Natural killer cell (primary cell): ENCODE data around the genes HAX1 and ATP8B2.

GRCh38 chr1:153968413-153968908, 759 bp downstream of the CREB3L4 start:
- PRO-cap = no peak

- PRO-cap = no peak
Observed at GRCh38 chr1:153981078-153981584, 3.7 kb upstream of the JTB start.

DNA sequence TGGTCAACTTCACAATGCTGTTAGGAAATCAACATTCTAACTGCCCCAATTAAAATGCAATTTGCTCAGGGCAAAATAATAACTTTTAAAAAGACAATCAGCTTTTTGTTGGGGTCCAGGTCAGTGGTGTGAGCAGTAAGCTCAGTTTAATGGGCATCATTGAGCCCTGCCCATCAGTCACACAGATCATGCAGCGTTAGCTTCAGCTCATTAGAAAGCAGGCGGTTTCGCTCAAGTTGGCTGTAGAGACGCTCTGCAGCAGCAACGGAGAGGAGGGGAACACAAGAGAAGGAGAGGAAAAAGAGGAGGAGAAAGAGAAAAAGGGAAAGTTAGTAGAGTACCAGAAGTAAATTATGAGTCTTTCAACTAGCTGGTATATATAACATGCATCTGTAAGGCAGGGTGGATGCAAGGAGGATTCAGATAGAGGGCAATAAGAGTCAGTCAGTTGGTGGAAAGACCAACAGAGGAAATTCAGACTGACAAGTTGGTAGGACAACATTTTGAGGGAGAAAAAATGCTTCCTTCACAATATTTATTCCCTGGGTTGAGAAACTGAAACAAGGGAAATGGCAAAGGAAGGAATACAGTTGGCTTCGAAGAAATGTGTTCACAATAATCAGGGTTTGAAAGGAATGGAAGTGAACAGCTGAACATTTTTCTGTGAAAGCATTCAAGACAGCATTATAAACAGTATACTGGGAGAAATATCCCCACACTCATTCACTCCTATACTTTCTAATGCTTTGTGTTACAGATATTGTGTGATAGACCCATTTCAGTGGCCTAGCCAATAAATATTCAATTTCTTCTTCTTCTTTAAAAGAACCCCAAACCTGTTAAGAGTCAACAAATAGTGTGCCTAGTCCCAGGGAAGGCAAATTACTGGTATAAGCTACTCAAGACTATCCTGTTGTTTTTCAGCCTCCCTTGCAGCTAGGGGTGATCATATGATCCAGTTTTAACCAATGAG, 32.8 kb downstream of the TPM3 start:
- PRO-cap = no peak

- PRO-cap = no peak
Observed at GRCh38 chr1:154164853-154165752, 26.8 kb downstream of the TPM3 start.

GRCh38 chr1:154227144-154227383, 6.3 kb downstream of the UBAP2L start:
- PRO-cap = no peak

DNA sequence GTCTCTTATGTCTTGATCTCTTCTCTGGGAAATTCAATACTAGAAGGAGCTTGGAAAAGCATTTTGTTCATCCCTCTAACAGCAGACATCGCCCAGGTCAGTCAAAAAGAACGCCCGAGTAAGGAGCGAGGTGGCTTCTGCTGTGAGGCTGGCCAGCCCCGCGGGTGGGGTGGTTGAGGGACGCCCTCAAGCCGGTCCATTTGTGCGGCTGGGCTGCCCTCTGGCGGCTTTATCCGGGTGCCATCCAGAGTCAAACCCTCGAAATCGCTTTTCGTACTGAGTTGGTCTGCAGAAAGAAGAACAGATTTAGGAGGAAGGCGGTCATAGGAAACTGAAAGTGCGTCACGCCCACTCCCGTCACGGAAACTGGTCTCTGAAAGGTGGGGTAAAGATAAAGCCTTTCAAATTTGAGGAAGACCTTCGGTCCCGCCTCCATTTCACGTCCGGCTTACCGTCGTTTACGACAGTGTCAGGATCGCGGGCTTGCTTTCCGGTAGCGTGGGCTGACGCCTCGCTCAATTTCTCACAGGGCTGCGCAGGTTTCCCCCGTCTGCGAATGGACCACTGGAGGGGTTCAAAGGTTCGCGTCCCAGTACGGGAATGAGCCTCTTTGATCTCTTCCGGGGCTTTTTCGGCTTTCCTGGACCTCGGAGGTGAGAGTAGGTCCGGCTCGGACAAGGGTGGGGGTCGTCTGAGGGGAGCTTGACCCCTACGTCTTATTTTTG, at the start of gene HAX1:
TSS of gene HAX1 (plus strand) at position 506 of the 725 bp plus-strand sequence.
- PRO-cap = bidirectional peak, plus-strand start at position 518 of the sequence, minus-strand start at position 278 of the sequence

DNA sequence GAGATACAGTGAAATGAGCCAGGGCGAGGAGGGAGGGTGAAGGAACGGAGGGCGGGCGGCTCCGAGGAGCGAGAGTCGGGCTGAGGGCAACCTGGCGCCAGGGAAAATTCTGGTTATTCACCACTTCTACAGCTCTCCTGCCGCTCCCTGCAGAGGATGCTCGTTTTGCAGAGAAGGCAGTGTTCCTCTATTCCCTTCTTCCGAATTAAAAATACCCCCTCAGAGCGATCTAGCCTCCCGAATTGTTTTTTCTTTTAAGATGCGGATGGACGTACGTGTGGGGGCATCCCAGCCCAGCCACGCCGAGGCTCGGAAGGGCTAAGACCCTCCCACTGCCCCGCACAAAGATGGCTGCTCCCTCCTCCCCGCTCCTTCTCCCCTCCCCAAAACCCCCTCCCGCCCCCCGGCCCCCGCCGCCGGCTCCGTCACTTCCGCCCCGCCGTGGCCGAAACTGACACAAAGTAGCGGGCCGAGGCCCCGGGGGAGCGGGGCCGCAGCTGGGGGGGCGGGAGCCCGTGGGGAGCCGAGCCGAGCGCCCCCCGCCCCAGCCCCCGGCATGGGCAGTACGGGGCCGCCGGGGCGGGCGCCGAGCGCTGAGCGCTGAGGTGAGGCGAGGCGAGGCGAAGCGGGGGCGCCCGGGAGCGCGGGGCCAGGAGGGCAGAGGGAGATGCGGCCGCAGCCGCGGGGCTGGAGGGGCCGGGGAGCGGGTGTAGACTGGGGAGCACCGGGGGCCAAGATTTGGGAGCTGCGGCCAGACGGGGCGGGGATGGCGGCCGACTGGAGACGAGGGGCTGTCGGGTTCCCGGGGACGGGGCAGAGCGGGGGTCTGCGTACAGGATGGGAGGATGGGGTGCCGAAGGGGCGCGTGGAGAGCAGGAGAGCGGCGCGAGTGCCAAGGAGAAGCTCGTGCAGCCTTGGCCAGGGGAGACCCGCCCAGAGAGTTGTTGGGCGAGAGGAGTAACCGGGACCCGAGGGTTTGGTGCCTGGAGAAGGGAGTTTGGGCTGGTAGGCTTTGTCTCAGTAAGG, at the start of gene ATP8B2:
TSS of gene ATP8B2 (plus strand) at position 428 of the 1,026 bp plus-strand sequence.
- PRO-cap = unidirectional peak, plus-strand start at position 459 of the sequence

DNA sequence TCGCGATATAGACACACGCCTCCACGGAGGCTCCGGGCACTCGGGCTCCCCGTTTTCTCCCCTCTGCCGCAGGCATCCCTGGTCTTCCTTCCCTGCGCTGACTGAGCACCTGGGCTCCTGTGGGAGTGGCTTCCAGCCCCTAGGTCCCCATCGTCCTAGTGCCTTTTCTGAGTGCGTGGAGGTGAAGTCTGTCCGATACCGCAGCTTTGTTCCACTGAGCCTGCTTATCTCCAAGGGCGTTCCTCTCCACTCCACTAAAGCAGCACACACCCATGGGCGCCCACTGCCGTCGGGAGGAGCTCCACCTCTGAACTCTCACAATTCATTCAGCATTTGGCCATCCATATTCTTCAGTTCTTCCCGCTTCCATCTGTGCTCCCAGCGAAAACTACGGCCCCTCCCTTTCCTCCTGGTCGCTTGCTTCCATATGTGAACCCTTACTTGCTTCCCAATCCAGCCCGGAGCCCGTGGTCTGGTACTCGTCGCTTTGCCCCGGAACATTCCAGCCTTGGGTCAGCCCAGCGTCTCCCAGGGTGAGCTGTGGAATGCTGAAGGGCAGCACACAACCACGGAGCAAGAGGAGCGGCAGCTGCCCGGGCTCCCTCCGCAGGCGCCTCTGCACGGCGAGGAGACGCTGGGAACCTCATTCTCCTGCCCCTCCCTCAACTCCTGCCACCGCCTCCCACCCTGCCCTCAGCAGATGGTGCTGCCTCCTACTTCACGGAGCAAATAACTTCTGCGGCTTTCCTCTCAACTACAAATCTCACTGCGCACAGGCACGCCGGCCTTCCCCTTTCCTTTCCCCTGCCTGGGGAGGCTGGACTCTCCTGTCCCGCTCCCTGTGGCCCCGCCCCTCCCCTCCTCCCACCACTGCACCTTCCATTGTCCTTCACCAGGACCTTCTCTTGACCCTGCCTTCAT, 27.5 kb downstream of the ATP8B2 start:
- PRO-cap = no peak

DNA sequence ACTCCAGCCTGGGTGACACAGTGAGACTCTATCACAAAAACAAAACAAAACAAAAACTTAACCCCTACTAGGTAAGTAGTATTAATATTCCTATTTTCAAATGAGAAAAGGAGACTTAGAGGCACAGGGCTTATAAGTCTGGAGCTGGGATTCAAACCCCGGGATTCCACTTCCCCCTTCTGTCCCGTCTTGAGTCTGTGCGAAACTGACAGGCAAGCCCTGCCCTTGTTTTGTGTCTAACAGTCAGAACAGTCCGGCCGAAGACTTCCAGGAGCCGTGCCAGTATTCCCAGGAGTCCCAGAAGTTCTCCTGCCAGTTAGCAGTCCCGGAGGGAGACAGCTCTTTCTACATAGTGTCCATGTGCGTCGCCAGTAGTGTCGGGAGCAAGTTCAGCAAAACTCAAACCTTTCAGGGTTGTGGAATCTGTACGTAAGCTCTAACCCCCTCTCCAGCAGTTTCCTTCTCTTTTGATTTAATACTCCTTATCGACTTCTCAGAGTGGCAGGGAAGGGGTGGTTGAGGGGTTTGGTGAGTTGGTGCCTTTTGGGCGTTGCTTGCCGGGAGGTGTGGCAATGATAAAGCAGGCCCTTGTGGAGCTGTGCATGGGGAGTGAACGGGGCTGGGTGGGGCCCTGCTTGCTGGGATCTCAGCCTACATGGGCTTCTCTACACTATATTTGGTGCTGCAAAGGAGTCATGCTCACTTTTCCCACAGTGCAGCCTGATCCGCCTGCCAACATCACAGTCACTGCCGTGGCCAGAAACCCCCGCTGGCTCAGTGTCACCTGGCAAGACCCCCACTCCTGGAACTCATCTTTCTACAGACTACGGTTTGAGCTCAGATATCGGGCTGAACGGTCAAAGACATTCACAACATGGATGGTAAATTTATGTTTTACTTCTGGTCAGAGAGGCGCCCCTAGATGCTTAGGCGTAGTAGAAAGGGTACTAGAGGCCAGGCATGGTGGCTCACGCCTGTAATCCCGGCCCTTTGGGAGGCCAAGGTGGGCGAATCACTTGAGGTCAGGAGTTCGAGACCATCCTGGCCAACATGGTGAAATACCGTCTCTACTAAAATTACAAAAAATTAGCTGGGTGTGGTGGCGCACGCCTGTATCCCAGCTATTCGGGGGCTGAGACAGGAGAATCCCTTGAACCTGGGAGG, 29.5 kb downstream of the IL6R start:
- PRO-cap = no peak

- PRO-cap = no peak
Observed at GRCh38 chr1:154467464-154468151, 34.4 kb upstream of the TDRD10 start.

DNA sequence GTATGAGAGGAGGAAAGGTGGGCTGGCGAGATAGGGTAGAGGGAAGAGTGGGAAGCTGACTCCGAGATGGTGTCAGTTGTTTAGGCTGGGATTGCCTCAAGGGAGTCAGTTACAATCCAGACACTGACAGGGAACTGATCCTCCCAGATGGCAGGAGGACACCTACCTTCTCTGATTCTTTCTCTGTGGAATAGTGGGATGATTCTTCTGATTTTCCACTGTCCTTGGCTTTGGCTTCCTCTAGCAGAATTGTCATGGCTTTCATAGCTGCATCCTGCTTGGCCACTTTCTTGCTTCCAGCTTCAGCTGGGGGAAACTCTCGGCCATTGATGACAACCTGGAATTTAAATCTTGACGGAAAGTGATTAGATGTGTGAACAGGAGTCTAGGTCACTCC, 9.8 kb downstream of the ADAR start:
- PRO-cap = no peak

- PRO-cap = no peak
Observed at GRCh38 chr1:154671144-154671875, 63.3 kb upstream of the ADAR start.

- PRO-cap = no peak
Observed at GRCh38 chr1:154730875-154731639, 123.1 kb upstream of the ADAR start.

DNA sequence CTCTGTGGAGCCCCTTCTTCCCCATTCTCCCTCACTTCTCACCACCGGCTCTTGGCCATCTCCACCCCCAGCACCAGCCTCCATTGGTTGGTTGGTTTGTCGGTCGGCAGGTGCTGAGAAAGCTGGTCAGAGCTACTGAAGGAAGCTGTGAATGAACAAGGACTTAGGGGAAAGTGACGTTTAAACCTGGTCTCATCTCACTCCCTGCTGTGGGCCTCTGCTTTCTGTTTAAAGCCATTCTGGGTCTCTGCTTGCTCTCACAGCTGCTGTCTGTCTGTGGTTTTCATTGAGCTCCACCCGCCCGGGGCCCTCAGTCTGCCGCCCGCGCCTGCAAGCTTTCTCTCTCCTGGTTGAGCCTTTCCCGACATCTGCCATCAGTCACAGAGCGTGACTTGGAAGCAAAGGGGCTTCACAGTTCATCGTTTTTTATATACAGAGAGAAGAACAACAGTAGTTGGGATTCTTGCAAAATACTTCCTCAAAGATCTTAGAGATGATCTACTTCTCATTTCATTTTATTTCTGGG, 122.1 kb downstream of the KCNN3 start:
- PRO-cap = no peak

DNA sequence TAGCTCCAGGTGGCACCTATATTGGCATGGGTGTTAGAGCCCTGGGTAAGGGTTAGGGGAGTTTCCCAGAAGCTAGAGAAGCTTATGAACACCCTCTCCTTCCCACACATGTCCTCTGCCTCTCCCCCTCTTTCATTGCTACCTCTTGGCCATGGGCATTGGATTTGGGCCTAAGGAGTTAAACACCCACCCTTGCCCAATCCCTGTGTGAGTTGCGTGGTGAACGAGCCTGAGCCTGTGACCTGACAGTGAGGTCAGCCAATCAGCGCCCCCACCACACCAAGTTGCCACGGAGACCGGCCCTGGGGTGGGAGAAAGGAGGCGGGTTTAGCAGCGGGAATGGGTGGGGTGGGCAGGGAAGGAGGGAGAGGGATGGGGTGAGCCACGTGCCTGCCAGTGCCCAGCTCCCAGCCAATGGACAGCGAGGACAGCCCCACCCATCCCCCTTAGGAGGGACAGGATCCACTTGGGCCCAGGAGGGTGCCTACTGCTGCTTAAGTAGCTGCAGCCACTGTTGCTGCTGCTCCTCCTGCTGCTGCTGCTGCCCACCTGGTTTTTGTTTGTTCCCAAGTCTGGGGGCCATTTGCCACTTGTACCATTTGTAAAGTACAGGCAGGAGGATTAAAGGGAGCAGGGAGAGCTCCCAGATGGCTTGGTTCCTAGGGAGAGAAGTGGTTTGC, 9.5 kb downstream of the ZBTB7B start:
- PRO-cap = no peak

- PRO-cap = no peak
Observed at GRCh38 chr1:155054121-155054769, 3.1 kb downstream of the ADAM15 start.

DNA sequence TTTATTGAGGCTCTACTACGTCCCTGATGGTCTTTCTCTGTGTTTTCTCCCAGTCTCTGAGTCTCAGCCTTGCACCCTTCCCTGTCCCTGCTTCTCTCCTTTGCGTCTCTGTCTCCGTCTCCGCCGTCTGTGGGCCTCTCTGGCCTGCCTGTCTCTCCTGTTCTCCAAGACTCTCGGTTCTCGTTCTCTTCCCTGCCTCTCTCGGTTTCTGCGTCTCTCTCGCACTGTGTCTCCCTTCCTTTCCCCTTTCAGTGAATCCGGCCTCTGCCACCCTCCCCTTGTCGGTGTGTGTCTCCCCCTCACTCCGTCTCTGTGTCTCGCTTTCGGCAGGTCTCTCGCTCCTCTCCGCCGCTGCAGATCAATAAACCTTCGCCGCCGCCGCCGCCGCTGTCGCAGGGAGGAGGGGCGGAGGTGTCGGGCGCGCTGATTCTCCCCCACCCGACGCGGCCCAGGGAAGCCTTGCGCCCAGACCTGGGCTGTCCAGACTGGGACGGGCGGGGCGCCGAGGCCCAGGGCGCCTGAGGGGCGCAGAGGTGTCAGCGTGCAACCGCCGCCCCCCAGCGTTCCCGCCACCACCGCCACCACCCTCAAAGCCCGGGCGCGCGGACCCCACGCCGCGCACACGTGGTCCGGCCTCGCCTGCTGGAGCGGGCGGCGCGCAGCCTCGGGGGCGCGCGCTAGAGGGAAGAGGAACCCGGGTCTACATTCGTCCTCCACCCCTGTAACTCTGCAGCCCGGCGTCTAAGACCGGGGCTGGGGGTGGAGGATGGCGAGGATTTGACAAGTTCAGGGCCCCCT, 3.1 kb downstream of the EFNA3 start:
- PRO-cap = no peak

- PRO-cap = unidirectional peak, plus-strand start at chr1:155084948; bidirectional peak, plus-strand start at chr1:155085570, minus-strand start at chr1:155085406
Observed at GRCh38 chr1:155084550-155085604, 6.2 kb downstream of the EFNA3 start.

- PRO-cap = no peak
Observed at GRCh38 chr1:155201962-155202455, 5.7 kb downstream of the THBS3 start.

- PRO-cap = no peak
Observed at GRCh38 chr1:155210180-155211069, 1.9 kb downstream of the MTX1 start.